Epithelial cell of esophagus (primary cell): ENCODE measurements around a stretch of chr19.

DNA sequence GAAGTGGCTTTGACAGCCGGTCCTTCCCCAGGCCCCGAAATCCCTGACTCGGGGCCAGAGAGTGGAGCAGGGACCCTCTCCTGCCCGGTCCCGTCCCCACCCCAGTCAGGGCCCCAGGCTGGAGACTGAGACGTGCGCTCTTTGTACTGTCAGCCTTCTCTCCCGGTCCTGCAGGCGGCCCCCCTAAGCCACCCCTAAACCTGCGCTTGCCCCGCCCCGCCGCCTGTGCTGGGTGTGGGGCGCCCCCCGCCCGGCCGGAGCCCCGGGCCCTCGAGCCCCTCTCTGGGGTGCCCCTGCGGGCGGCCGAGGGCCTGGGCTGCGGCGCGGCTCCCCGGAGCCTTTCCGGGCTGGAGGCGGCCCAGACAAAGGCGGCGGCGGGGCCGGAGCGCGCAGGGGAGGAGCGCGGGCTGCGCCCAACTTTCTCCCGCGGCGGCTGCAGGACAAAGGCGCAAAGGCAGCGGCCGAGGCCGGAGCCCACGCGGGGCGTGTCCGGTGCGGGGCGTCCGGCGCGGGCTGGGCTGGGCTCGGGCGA lies 1.2 kb downstream of the MEX3D start:
- RRBS: 3% methylated on average over 43 of the region's 55 CpGs

- RRBS: 90% methylated on average over 2 of the region's 25 CpGs
Measured at GRCh38 chr19:1615516-1616106, 10.3 kb upstream of the UQCR11 start.

DNA sequence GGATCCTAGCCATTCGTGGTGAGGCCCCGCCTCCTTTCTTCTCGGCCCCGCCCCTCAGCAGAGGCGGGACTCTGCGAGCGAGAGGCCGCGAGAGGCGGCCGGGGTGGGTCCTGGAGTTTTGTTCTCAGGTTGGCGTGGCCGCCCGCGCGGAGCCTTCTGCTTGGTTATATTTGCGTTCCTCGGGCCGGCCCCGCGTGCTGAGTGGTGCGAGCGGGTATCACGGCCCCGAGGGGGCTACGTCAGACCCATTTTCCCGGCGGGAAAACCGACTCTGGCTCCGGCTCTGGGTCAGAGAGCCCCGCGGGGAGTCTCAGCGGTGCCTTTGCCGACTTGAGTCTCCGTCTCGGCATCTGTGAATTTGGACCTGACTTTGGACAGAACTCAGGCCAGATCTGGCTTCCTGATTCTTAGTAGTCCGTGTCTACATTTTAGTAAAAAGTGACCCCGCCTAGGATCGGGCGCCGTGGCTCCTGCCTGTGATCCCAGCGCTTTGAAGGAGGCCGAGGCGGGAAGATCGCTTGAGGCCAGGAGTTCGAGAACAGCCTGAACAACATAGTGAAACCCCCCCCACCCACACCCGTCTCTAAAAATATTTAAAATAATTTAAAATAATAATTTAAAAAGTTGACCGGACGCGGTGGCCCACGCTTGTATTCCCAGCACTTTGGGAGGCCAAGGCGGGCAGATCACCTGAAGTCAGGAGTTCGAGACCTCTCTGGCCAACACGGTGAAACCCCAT lies 741 bp upstream of the TCF3 start:
- RRBS: under 1% methylated on average over 13 of the region's 54 CpGs

DNA sequence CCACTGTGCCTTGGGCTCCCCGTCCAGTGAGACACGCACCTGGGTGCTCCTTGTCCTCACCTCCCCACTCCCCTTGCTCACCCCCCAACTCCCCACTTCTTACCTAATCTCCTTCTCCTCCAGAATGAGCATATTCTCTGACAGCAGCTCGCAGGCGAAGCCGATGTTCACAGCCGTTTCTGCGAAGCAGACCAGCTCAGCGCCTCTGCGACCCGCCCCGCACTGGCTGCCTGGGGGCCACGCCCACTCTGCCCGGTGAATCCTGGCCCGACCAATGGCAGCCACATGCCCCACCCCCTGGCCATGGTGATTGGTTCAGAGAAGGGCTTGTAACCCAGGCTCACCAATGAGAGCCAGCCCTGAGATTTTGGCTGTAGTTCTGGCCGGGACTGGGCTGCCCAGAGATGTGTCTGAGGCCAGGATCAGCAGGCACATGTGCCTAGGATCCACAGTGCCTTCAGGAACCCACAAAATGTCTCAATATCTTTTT lies 21.4 kb downstream of the ATP8B3 start:
- RRBS: no CpG with 5 or more reads among the region's 15 CpGs

GRCh38 chr19:1815287-1816151 lies 3.4 kb upstream of the ATP8B3 start:
- RRBS: 75% methylated on average over 14 of the region's 53 CpGs

DNA sequence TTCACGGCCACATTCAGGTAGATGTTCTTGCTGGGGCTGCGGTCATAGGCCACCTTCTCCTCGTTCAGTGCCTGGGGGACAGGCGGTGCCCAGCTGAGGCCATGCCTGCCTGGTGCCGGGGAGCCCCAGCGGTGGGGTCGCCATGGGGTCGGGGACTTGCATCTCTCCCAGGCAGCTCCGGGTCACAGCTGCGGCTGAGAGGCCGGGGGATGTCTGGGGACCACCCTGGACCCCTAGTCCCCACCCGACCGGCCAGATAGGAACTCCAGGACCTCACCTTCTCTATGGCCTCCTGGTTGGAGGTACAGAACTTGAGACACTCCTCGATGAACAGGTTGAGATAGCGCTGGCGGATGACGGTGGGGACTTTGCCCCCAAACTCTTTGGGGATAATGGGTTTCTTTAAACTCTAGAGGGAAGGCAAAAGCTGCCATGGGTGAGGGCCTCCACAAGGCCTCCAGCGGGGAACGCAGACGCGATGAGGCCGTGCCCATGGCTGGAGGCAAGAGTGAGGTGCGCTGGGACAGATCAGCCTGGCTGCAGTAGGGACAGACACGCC lies 8.0 kb upstream of the ATP8B3 start:
- RRBS: 92% methylated on average over 5 of the region's 24 CpGs

DNA sequence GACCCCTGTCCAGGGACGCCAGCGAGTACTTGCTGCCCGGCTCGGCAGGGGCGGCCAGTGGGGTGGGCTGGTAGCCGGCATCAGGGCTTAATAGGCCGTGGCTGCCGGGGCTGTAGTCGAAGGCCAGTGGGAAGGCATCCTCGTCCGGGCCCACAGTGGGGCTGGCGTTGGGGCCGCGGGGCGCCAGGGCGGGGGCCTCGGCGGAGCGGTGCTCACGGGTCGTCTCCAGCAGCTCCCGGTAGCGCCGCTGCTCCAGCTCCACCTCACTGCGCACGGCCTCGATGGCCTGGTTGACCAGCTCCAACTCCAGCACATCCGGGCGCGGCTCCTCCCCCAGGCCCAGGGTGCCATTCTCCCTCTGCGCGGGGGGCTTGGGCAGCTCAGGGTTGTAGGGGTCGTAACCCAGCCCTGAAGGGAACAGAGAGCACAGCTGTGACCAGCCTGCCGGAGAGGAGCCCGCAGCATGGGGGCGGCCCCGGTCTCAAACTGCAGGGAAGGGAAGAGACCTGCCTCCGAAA lies 16.2 kb upstream of the ATP8B3 start:
- RRBS: 90% methylated on average over 16 of the region's 38 CpGs

DNA sequence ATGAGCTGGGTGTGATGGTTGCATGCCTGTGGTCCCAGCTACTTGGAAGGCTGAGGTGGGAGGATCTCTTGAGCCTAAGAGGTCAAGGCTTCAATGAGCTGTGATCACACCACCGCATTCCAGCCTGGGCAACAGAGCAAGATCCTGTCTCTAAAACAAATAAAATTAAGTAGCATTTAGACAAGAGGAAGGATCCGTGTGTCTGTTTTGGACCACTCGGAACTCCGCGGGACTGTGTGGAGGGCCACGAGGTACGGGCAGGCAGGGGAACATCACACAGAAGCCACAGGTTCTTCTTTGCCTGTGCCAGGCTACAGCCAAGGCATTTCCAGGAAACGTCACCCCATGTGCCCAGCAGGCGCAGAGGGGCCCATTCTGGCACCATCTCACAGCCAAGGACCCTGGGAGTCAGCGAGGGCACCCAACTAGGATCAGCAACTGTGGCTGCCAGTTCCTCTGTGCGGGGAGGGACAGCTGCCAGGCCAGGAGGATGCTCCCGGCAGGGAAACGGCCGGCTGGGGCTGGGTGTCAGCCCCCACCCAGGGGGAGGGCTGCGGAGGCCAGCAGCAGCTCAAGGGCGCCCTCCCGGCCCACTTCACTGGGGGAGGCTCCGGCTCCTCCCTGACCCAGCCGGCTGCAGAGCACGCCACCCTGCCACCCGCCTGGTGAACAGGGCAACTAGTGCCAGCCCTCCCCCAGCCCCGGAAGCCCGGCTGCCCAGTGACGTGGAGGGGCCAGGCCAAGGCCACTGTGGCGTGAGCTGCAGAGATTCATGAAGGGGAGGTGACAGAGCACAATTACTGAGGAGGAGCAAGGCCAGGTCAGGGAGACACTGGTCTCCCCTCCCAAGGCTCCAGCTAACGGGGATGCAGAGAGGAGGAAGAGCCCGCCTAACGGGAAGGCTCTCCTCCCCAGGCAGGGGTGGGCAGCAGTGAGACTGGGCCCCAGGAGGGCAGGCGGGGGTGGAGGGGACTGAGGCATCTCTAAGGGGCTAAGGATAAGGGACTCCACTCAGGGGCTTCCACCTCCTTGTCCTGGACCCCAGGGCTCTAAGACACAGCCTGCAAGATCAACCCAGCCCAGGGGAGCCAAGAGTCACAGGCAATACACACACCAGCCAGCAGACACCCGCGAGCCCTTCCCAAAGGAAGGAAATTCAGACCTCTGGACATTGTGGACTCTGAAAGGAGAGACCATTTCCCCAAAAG lies 14.8 kb downstream of the REXO1 start:
- RRBS: 72% methylated on average over 8 of the region's 31 CpGs

- RRBS: no CpG with 5 or more reads among the region's 17 CpGs
Measured at GRCh38 chr19:1839651-1840279, 8.5 kb downstream of the REXO1 start.

GRCh38 chr19:1862031-1862685 lies 1.2 kb downstream of the KLF16 start:
- RRBS: under 1% methylated on average over 13 of the region's 41 CpGs

DNA sequence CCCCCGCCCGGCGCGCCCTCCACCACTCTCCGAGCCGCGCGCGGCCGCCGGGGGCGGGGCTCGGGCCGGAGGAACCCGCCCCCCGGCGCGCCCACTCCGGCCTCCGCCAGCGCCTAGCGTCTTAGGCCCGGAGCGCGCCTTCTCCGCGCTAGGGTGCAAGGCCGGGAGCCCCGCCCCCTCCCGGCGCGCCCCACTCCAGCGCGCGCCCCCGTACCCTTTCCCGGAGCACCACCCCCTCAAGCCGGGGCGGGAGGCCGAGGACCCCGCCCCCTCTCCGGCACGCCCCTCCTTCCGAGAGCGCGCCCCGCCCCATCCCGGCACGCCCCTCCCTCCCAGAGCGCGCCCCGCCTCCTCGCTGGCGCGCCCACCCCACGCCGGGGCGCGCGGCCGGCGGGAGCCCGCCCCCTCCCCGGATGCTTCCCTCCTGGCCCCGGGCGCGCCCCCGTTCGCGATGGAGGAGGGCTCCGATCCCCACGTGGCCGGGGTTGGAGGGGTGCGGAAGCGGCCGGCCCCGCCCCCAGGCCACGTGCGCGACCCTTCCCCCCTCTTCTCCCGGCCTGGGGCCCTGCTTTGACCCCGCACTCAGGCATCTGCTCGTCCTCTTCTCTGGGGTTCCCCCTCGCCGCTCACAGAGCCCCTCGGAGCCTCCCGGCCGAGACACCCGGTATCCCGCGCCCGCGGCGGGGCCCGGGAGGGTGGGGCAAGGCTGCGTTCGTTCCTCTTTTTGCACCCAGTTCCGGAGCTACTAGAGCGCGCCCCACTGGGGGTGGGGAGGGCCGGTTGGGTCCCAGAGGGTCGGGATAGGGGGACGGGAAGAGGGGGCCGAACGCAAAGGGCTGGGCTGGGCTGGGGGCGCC lies 595 bp upstream of the KLF16 start:
- RRBS: 2% methylated on average over 54 of the region's 106 CpGs

DNA sequence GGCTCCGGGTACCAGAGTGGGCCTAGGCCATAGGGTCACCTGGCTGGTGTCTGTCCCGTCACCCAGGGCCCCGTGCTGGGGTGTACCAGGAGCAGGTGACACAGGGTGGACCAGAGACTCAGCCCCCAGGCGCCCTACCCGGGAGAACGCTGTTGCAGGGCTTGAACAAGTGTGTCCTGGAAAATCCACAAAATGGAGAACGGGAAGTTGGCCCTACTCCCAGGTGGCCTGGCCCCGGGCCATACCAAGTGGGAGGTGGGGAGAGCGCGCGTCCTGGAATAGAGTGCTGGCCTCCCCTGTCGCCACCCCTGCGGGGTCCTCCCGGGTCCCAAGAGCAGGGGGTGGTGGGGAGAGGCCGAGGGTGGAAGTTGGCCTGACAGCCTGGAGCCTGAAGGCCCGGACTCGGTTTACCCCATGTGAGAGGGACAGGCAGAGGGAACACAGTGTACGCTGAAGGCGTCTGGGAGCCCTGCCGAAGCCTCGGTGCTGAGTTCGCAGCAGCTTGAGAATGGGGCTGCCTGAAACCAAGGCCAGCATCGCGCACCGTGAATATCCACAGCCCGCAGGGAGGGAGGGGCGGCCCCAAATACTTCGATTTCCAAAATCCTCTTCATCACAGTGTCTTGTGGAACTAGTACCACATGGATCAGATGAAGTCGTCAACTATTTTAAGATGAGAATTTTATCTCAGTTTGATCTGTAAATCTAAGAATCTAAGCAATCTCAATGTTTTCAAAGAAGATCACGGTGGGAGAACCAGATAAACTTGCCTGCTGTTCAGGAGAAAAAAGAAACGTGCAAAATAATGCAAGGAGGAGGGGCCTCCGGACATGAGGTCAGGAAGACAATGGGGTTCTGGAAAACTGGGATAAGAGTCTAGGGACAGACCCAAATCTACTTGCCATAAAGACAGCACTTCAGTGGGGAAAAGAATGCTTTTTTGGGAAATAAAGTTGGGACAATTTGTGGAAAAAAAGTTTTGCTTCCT lies 10.4 kb upstream of the KLF16 start:
- RRBS: 21% methylated on average over 11 of the region's 32 CpGs

DNA sequence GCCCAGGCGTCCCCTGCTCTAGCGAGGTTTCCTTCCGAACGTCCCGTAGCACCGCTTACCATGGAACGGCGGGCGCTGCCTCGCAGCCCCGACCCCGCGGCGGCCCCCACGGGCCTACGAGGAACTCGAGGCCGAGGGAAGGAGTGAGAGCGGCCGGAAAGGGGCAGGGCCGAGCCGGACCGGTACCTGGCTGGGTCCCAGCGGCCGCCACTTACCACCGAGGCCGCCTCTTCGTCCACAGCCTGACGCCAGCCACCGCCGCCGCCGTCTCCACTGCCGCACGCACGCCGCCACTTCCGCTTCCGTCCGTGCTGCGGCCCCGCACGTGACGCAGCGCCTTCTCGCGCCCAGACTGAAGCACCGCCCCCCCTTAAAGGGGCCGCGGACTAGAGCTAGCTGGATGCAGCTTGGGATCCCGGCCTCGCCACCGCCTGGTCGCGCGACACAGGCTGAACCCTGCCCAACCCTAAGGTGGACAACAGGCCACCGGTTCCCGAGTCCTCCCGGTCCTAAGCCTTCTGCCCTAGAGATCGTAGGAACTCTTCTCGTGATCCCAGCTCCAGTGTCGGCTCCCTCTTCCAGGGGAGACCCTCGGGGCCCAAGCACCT lies 9.3 kb downstream of the ABHD17A start:
- RRBS: 1% methylated on average over 7 of the region's 63 CpGs

GRCh38 chr19:1921848-1922105 lies 16.6 kb downstream of the ADAT3 start:
- RRBS: no CpG with 5 or more reads among the region's 14 CpGs

DNA sequence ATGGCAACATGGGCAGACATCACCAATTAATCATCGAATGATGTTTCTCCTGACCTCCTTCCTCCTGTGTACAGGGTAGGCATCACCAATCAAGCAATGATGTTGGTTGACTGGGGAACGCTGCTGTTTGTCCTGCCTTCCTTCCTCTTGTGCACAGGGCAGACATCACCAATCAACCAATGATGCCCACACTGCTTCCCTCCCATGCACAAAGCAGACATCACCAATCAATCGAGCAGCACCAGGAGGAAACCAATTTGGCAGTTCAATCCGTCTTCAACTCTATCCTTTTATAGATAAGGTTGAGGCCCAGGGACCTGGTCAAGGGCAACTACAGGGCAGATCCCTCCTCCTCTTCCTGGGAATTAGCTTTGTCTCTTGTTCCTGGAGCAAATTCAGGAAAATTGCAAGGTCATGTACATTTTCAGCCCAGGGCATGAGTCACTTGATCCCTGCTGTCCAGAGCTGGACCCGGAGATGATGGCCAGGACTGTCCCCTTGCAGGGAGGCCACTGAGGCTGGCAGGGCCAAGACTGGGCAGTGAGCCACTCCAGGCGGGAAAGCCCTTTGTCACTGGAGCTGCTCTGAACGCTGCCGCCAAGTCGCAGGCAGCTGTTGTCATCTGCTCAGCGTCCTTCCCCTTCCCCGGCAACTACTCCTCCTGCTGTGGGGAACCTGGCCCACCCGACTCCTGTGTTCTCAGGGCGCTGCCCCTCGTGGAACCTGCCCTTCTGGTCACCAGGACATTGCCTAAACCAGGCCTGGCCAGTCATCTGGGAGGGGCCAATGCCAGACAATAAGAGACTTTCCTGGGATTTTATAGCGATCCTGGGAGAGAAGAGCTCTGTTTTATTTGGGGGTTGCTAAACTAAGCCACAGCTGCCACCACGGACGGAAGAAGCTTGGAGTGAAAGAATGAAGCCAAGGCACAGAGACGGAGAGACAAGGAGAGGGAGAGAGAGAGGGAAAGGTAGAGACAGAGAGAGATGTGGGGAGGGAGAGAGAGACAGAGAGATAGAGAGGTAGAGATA lies 5.1 kb upstream of the CSNK1G2 start:
- RRBS: no CpG with 5 or more reads among the region's 18 CpGs

GRCh38 chr19:1942951-1943130 lies 1.9 kb downstream of the CSNK1G2 start:
- RRBS: no CpG with 5 or more reads among the region's 7 CpGs

DNA sequence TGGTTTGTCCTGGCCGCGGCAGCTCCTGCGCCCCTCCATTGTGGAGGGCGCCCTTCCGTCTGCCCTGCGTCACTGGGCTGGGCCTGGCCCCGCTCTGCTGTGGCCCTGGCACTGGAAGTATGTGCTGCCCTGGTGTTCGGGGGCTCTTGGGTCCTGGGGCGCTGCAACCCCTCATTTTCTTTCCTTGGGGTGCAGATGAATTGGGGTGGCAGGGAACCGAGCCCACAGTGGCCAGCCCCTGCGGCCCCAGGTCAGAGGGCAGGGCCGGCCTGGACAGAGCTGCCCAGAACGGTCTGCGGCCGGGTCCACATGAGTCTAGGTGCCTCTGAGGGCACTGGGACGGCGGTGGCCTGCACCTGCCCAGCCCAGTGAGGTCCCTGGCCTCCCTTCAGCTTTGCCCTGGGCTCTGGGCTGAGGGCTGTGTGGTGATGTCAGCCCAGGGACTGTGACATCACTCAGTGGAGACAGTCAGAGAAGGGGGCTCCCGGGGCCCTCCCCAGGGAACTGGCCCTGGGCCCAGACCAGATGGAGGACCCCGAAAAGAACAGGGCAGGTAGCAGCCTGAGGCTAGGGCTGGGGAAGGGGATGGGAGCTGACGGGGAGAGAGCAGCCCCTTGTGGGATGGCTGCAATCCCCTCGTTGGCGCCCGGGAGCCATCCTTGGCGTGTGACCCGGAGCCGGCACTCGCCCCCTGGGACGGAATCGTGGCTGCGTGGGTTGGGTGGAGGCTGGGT lies 13.4 kb downstream of the CSNK1G2 start:
- RRBS: no CpG with 5 or more reads among the region's 30 CpGs

GRCh38 chr19:1978557-1979104 lies 36.9 kb downstream of the BTBD2 start:
- RRBS: 92% methylated on average over 10 of the region's 53 CpGs

GRCh38 chr19:1997894-1998446 lies 17.5 kb downstream of the BTBD2 start:
- RRBS: no CpG with 5 or more reads among the region's 13 CpGs

DNA sequence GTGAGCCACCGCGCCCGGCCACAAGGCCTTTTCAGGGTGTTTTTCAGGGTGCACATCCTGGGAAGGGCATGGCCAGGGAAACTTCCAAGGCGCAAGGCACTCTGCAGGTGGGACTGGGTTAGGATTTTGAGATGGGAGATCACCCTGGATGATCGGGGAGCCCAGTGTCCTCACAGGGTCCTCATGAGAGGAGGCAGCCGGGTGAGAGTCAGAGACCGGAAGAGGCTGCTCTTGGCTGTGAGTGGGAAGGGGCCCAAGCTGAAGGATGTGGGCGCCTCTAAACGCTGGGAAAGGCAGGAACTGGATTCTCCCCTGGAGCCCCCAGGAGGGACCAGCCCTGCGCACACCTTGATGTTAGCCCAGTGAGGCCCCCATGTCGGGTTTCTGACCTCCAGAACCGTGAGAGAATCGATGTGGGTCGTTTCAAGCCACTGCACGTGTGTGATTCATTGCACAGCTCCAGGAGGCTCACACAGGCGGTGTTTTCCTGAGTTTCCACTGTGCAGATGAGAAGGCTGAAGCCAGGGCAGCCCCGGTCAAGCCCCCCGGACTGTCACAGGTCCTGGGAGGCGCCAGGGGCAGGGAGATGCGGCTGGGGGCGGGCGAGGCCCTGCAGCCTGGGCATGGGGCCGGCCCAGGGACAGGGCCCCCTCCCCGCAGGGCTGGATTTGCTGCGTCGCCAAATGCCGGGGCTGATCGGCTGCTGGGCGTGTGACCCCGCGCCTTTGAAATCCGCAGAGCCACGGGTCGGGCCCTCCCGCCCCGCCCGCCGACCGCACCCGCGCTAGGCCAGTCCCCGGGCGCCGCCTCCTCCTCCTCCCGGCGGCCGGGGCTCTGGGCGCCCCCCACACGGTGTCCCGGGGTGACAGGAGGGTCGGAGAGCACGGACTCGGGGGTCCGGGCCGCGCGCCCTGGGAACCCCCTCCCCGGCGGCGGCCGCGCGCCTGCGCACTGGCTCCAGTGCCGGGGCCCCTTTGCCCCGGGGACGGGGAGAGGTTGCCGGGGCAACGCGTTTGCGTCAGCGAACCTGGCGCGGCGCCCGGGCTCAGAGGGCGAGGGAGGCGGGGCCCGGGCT lies 9.8 kb upstream of the MKNK2 start:
- RRBS: 2% methylated on average over 26 of the region's 79 CpGs